ENCODE measurements around a stretch of chr10.

DNA sequence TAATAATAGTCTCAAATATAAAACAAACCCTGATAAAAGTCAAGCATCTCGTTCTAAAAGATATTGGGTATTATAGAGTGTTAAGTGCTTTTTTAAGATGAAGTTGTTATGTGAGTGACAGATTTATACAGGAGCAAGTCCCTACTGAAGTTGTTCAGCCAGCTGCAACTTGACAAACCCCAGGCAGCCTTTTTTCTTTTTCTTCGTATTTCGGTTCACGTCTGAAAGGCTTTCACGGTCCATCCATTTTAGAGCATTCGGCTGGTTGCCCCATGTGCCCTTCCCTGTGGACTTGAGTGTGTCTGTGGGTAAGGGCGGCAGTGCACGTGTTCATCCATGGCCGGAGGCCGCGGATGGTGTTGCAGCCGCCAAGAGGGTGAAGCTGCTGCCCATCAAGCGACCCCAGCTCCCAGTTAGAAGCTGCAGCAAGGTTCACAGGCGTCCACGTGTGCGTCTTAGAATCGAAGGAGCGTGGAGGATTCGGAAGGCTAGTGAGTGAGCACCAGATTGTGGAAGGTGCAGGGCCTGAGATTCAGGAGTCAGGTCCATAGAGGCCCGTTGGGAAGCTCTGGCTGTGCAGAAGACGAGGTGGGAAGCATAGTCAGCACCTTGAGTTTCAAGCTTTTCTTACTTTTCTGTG, 35.9 kb downstream of the PPP2R2D start:
- PRO-cap, result no peak

DNA sequence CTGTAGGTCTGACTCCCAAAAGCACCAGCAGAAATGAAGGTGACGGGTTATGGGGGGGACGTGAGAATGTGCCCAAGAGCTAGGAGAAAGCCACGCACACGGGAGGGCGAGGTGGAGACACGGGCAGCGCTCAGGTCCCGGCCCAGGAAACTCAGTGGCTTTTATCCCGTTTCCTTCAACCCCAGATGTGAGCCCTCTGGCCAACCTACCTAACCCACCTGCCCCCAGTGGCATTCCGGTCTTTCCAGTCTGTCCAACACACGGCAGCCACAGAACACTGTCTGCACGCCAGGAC, 12.3 kb downstream of the BNIP3 start:
- PRO-cap, result no peak

DNA sequence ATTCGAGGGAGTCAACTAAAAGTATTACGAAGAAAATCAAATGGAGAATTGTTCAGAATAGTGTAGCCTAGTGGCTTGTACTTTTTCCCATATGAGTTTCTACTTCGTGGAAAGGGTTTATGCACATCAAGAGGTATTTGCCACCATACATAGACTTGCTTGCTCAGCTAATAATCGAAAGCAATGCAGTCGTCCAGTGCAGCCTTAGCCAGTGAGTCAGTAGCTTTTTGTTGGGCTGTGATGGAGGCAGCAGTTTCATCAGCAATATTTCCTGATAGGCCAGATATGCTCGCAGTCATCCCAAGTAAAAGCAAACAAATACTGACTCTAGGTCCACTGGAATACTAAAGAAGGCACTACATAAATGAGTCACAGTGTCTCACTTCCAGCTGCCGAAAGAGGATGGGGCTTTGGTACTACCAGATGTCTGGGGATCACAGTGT, 2.0 kb upstream of the BNIP3 start:
- PRO-cap, result no peak

- PRO-cap, result no peak
Measured at GRCh38 chr10:132078542-132079119, 12.9 kb downstream of the JAKMIP3 start.

- PRO-cap, result no peak
Measured at GRCh38 chr10:132175797-132176858, 10.6 kb upstream of the DPYSL4 start.

- PRO-cap, result bidirectional peak, plus-strand start at chr10:132308181, minus-strand start at chr10:132307950; bidirectional peak, plus-strand start at chr10:132308612, minus-strand start at chr10:132308569
Measured at GRCh38 chr10:132308025-132309327, 726 bp upstream of the STK32C start.

DNA sequence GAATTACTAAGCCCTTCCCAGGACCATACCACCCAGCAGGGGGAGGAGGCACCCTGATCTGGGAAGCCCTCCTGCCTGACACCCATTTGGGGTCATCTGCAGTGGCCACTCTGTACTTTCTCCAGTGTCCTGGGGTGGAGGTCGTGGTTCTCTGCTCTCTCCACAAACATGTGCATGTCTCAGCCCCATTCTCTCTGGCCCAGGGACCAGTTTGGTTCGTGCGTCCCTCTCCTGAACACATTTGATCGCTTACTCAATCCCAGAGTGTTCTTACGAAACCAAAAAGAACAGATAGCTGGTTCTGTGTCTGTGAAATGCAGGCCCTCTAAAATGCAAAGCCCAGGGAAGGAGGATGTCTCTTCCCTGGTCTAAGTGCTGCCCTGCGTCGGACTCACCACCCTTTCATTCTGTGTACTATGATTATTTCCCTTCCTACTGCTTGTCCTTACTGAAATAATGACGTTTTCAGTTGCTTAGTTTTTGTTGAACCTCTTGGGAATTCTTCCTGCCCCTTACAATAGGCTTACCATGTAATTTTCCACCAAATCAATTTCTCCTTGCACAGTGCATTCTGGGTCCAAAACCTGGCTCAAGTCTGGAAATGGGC, 9.2 kb upstream of the LRRC27 start:
- PRO-cap, result no peak

- PRO-cap, result bidirectional peak, plus-strand start at chr10:132418026, minus-strand start at chr10:132417959; bidirectional peak, plus-strand start at chr10:132418265, minus-strand start at chr10:132418145
Measured at GRCh38 chr10:132417675-132418514, 20.9 kb downstream of the PWWP2B start.

DNA sequence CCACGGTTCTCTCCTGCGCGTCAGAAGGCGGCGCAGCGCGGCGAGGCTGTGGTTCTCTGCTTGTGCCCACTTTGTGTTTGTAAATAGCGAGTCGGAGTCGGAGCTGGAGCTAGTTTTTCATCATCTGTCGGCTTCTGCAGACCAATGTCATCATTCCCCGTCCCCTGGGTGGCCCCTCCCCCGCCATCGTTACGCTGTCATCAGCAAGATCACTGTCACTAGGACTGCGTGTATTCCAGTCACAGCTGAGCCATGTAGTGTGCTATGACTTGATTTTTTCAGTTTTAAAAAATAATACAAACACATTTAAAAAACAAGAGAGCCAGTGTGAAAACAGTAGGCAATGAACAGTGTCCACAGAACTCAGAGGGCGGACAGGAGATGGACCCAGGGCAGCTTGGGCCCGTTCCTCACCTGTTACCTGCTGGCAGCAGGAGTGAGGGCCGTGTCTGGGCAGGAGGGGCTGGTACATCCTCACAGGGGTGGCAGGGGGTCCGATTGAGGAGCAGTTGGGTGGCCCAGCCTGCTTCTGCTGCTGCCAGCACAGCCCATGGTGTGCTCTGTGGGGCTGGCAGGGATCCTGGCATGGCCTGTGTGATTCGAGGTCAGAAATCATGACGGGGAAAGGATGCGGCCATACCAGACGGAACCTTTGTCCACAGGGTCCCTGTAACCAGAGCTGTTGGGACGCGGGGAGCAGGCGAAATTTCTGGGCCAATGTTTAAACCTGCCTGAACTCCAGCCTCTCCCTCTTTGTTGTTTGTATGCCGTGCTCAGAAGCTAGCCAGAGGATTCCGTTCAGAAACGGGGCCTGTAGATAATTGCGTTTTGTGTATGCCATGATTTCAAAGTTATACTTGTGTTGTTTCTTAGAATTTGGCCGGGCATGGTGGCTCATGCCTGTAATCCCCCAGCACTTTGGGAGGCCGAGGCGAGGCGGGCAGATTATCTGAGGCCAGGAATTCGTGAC, 49.5 kb downstream of the INPP5A start:
- PRO-cap, result no peak

- PRO-cap, result no peak
Measured at GRCh38 chr10:132732557-132733111, 53.3 kb downstream of the NKX6-2 start.

GRCh38 chr10:132787682-132788100, 1.7 kb upstream of the NKX6-2 start:
- PRO-cap, result no peak

DNA sequence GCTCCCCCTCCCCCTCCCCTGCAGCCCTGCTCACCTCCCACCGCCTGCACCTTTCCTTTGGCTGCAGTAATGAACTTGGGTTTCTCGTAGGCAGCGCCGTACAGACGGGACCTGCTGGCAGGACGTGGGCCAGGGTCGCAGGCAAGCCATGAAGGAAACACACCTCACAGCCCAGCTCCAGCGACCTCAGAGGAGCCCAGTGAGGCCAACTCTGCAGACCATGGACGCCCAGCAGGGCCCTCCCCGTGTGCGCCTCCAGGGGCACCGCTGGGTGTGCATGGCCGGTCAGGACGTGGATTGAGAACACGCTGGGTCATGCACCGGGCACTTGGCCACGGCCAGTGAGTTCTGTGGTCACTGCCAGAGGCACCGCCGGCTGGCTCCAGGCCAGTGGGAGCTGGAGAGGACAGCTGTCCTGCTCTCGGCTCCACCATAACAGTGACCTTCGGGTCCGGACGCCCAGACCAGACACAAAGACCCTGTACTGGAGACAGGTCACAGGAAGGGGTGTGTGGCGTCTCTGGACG, 50.2 kb upstream of the NKX6-2 start:
- PRO-cap, result no peak

- PRO-cap, result unidirectional peak, minus-strand start at chr10:132917141
Measured at GRCh38 chr10:132916951-132917246, 25.5 kb downstream of the CFAP46 start.

DNA sequence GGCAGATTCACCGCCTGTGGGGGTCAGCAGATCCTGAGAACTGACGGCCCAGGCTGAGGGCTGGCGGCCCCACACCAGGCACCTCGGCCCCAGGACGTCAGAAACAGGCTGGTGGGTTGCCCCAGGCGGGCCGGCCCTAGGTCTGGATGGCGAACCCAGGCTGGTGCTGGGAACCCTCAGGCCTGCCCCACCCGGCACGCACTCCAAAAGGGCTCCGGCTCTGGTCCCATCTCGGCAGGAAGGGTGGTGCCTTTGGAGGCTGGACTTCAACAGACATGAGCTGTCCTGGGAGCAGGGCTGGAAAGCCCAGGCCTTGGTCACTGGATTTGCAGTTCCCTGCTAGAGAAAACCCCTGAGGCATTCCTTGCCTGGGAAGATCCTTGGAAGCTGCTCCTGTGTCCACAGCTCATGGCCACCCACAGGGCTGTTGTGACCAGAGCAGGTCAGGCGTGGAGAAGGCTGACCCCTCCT, 42.7 kb upstream of the CFAP46 start:
- PRO-cap, result no peak

GRCh38 chr10:133013457-133014075, 71.2 kb upstream of the CFAP46 start:
- PRO-cap, result no peak

DNA sequence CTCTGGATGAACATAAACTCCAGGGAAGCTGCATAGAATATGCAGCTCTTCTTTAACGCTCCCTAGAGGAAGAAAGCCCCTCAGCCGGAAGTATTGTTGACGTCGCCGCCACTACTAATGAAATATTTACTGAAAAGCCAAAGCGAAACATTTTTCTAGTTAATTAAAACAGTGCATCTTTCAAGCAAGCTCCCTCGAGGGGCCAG, 72.6 kb upstream of the ADGRA1 start:
- PRO-cap, result no peak

DNA sequence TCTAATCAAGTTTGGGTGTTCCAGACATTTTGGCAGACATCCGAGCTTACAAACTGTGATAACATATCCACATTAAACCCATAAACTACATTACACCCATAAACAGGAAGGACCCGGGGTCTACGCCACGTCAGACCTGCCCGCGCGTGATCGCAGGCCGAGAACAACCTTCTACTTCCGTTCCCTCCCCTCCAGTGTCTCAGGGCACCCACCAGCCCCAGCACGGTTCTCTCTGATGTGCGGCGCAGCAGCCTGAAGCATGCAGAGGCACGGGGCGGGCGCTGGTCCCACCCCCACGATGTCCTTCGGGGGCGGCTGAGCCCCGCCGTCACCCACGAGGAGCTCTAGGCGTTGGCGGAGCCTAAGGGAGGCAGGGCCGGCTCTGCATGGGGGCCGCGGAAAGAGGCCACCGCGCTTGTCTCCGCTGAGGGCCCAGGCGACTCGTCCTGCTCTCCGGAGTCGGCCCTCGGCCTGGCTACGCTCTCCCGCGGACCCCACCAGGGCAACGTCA, 65.8 kb upstream of the ADGRA1 start:
- PRO-cap, result no peak

DNA sequence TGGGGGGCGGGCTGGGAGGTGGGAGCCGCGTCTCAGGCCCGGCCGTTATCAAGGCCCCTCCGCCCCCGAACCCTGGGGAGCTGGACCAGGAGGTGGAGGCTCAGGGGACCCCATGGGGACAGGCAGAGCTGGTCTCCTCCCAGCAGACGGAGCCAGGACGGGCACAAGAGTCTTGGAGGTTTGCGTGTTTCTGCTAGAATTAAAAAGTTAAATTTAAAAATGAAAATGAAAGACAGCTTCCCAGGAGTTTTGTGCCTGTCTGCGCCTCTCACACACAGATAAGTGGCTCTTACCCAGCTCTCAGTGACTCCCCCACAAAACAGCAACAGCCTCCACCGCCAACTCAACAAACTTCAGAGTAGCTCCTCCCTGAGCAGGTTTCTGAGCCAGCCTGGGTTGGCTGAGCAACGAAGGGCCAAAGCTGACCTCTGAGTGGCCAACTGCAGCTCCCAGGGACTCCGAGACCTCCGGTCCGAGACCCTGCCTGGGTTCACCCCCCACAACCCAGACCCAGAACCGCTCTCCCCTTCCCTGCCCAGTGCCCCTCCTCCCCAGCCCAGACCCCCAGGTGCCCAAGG, 5.0 kb upstream of the UTF1 start:
- PRO-cap, result no peak

- PRO-cap, result no peak
Measured at GRCh38 chr10:133238225-133238625, 570 bp downstream of the VENTX start.

DNA sequence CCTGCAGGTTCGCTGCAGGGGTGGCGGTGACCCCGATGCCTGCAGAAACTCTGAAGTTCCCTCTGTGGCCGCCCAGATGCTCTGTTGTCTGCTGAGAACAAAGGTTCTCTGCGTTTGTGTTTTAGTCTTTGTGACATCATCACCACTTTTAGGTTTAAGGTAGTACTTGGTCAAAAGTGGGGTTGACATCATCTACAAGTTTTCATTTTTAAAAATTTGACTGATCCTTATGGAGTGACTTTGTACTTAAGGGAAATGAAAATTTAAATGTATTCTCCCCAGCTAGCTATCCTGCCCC, 920 bp downstream of the VENTX start:
- PRO-cap, result no peak

All from left colon (tissue), 1 donor.